ENCODE results near the gene ARHGAP44.

DNA sequence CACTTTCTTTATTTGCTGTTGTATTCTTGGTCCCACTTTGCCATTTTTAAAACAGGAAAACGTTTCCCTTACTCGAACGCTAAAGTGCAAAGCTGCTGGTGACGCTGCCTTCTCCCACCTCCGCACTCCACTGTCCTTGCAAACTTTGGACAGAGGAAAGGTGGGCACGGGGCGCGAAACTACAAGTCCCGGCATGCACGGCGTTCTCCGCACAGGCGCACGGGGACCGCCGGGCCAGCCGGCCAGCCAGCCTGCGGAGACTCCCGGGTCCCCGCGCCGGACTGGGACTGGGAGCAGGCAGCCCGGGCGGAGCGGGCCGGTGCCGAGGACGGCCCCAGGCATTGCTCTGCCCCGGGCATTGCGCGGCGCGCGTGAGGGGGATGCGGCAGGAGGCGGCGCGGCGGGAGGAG lies at the start of gene ARHGAP44:
Gene ARHGAP44 (plus strand): TSS at position 245 of the 410 bp plus-strand sequence.
- PRO-cap, 8 experiments, result no peak in any of the 8 experiments

DNA sequence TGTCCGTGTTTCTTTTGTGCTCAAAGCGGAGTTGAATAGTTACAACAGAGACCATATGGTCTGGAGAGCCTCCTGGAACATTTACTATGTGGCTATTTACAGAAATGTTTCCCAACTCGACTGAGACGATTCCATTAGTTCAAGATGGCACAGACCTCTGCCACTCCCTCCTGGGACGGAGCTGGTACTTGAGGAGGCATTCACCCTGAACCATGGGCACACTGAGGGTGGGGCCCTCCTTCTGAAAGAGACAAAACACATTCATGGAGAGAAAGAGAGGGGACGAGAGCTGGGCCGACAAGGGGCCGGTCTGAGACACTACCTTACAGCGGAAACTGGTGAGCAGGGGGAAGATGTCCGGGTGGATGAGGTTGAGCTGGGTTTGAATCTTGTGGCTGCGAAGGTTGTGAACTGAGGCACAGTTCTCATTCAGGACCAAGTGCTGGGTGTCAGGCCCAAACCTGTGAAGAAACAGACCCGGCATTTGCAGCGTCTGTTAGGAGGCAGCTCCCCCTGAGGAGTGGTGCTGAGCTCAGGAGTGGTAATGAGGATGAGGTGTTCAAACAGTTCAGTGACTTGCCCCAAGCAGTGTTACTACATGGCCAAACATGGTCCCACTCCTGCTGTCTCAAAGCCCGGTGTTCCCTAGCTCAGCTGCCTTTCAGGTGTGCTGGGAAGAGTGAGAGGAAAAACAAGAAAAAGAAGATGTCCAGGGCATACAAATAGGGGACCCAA lies 15.5 kb downstream of the ELAC2 start:
- PRO-cap, 8 experiments, result peak in 2 of 8 experiments; most common minus-strand start position 497 of the sequence (in 2)

GRCh38 chr17:13024368-13024870 lies 6.6 kb upstream of the ELAC2 start:
- PRO-cap, 8 experiments, result no peak in any of the 8 experiments

DNA sequence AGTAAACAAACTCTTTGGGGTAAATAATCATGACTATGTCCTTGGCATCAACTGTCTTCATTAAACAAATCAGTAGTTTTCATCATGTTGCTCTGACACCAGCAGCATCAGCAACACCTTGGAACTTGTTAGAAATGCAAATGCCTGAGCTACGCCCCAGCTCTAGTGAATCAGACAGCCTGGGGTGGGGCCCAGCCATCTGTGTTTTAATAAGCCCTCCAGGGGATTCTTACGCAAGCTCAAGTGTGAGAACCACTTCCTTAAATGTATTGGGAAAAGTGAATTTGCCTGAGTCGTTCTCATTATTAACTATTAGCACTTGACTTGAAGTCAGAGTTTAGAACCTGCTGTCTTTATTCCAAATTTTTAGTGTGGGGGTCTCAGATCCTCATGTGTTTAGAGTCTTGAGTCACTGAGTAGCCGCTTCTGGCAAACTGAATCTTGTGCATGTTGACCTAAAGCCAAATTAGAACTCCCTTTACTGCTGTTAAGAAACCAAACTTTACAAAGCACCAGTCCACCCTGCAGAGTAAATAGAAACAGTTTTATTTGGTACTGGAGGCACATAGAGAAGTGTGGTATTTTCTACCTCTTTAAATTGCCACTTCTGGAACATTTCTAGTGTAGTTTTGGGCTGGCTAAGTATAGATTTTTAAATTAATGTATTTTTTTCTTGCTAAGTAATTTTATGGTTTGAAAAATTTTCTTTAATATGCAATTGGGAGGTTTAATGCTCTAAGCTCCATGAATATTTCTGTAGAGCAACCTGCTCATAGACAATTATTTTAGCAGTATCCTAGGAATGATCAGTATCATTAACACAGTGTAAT lies 137.3 kb upstream of the COX10 start:
- PRO-cap, 8 experiments, result no peak in any of the 8 experiments

GRCh38 chr17:14302409-14303281 lies 1.8 kb downstream of the HS3ST3B1 start:
- PRO-cap, 8 experiments, result peak in 6 of 8 experiments; most common plus-strand start chr17:14302589 (in 3); most common minus-strand start chr17:14302577 (in 3)

DNA sequence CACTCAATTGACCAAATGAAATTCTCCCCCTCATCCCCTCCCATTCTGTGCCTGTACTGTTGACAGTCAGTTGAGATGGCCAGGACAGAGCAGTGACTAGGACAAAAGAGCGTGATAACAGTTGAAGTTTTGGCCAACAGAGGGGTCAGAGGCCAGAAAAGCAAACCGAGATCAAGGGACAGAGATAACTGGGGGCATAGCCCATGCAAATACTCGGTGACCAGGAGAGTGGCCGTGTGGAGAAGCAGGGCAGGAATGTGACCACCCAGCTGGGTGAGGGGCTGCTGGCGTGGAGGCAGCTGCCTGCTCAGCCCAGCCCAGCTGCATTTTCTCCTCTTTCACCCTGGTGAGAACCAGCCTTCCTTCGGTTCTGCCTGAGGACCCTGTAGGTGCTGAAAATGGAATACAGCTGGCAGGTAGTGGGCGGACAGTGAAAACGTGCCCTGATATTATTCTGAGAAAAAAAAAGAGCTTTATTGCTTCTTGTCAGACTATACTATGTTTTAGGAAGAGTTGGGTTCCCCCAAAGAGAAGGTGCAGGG lies 72.3 kb downstream of the HS3ST3B1 start:
- PRO-cap, 8 experiments, result no peak in any of the 8 experiments

- PRO-cap, 8 experiments, result no peak in any of the 8 experiments
Observed at GRCh38 chr17:14776716-14777205, 475.9 kb downstream of the HS3ST3B1 start.

DNA sequence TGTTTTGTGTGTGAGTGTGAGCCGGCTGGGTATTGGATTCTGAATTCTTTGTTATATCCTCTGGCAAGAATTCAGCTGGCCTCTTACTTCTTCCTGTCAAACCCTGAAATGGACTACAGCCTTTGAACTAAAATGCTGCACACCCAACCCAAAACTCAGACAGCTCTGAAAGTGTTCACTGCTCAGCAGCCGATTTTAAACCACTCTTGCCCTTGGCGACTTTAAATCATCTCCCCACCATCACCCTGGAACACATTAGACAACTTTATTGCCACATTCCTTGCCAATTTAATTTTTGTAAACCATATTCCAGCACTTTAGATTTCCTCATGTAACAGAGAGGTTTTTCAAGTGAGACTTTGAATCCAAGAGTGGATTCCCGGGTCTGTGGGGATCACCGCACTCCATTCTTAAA lies 461.1 kb downstream of the PMP22 start:
- PRO-cap, 8 experiments, result no peak in any of the 8 experiments

DNA sequence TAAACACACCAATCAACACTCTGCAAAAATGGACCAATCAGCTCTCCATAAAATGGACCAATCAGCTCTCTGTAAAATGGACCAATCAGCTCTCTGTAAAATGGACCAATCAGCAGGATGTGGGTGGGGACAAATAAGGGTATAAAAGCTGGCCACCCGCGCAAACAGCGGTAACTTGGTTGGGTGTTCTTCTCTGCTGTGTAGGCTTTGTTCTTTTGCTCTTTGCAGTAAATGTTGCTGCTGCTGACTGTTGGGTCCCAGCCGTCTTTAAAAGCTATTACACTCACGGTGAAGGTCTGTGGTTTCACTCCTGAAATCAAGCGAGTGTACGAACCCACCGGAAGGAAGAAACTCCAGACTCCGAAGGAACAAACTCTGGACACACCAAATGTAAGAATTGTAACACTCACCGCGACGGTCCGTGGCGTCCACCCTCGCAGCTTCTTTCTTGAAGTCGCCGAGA lies 430.7 kb downstream of the PMP22 start:
- PRO-cap, 8 experiments, result no peak in any of the 8 experiments

- PRO-cap, 8 experiments, result no peak in any of the 8 experiments
Observed at GRCh38 chr17:15092166-15092805, 172.8 kb downstream of the PMP22 start.

DNA sequence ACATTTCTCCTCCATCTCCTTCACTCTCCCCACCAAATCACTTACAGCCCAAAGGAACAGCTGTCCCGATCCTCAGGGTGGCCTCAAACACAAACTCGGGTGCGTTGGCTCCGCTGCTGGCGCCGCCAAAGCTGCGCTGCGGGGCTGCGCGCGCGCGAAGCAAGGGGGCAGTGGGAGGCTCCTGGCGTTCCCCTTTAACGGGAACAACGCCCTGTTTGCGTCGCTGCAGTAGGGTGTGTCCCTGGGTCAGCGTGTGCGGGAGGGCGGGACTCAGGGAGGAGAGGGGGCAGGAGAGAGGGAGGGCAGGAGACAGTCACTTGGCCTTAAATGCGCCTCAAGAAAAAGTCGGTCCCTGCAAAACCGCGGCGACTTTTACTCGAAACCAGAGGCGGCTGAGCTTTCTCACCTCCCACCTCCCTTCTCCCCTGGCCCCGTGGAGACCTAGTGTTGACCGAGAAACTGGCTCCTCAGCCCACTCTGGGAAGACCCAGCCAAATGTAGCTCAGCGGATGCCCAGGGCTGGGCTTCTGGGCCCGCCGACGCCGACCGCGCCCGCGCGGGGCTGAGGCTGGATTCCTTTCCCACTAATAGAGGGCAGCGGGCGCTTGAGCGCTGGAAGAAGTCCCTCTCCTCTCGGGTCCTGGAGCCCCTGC lies 2.6 kb downstream of the PMP22 start:
- PRO-cap, 8 experiments, result peak in 2 of 8 experiments; most common plus-strand start position 305 of the sequence (in 1); most common minus-strand start position 169 of the sequence (in 1)

- PRO-cap, 8 experiments, result no peak in any of the 8 experiments
Observed at GRCh38 chr17:15264904-15265225, 261 bp downstream of the PMP22 start.

DNA sequence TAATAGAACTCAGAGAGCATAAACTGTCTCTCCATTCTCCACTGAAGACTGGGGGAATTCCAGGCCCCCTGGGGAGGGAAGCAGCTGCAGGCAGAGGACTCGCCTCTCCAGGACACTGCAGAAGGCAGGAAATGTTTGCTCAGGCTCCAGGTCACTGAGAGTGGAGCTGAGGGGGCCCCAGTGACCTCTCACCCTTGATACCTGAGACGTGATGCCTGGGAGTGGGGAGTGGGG lies 26.1 kb upstream of the FBXW10B start:
- PRO-cap, 8 experiments, result no peak in any of the 8 experiments

GRCh38 chr17:15648575-15649235 lies 29.2 kb upstream of the FBXW10B start:
- PRO-cap, 8 experiments, result no peak in any of the 8 experiments

DNA sequence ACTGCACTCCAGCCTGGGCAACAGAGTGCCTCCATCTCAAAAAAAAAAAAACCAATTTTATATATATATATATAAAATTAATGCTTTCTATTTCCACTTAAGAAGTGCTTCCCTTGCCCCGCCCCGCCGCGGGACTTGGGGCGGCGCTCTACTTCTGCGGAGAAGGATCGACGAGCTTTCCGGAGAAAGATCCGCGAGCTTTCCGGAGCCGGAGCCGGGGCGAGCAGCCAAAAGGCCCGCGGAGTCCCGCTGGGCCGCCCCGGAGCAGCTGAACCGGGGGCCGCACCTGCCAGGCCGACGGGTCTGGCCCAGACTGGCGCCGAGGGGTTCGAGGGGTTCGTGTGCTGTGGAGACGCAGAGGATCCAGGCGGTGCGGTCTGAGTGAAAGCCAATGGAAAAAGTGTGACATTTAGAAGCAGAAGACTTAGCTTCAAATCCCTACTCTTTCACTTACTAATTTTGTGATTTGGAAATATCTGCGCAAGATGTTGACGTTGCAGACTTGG lies 50.8 kb downstream of the TBC1D26 start:
- PRO-cap, 8 experiments, result no peak in any of the 8 experiments

DNA sequence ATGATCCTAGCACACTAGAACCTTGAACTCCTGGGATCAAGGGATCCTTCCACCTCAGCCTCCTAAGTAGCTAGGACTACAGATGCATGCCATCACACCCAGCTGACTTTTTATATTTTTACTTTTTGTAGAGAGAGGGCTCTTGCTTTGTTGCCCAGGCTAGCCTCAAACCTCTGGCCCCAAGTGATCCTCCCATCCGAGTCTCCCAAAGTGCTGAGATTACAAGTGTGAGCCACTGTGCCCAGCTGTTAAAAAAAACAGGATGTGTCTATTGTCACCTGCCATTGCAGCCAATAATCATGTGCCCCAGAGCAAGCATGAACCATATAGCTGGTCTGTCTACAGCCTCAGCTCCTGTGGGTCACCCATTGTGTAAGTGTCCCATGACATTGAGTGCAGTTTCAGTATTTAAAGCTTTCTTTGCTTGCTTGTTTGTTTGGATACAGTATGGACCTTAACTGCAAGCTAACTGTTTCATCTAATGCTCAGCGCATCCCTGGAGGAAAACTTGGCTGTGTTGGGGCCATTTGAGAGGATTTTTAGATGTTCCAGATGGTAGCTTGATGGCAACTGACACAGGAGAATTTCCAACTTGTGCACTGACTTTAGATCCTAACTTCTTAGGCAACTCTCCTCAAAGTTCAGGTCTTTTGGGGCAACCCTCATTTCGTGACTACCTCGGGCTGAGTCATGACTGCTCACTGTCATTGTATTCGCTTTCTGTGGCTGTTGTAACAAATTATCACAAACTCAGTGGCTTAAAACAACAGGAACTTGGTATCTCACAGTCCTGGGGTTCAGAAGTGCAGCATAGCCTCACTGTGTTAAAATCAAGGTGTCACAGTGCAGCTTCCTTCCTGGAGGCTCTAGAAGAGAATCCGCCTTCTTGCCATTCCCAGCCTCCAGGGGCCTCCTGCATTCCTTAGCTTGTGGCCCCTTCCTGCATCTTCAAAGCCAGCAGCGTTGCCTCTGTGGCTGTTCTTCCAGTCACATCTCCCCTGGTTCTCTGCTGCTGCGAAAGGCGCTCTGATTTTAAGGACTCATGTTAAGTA lies 30.3 kb upstream of the ADORA2B start:
- PRO-cap, 8 experiments, result peak in 4 of 8 experiments; most common plus-strand start position 787 of the sequence (in 2); most common minus-strand start position 212 of the sequence (in 4)

DNA sequence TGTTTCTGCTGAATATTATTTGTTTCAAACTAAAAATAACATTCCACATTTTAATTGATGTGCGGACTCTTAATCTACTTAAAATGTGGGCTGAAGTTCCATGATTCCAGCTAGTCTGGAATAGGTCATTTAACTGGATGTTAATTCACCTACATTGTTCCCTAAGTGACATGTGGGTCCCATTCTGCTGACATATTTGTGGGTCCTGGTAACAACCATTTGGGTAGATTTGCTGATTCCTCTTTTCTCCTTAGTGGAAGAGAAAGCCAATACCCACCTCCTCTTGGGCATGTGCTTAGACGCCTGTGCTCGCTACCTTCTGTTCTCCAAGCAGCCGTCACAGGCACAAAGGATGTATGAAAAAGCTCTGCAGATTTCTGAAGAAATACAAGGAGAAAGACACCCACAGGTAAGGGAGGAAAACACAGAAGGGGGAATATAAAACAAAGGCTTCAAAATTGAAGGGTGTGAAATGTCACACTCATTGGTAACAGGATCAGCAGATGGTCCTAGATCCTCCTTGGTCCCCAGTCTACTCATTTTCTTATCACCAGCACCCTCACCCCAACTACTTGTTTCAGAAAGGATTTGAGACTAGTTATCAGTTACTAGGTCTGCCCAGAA lies 25.3 kb downstream of the TTC19 start:
- PRO-cap, 8 experiments, result no peak in any of the 8 experiments

DNA sequence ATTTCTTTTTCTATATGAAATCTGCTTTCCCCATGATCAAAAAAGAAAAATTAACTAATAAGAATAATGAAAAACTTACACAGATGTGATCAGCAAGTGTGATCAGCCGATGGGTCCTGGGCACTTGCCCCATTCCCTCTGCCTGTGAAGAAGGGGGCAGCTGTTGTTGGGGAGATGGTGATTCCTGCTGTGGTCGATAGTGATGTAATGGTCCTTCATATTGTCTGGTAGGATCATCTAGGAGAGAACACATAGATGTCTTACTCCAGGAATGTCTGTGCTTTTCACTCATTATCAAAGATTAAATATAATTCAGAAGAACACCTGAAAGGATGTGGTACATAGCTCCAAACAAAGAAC lies 58.2 kb downstream of the TTC19 start:
- PRO-cap, 8 experiments, result no peak in any of the 8 experiments

GRCh38 chr17:16122603-16123136 lies 92.7 kb downstream of the NCOR1 start:
- PRO-cap, 8 experiments, result no peak in any of the 8 experiments

GRCh38 chr17:16132645-16133372 lies 82.5 kb downstream of the NCOR1 start:
- PRO-cap, 8 experiments, result no peak in any of the 8 experiments

Measured in peripheral blood mononuclear cell (primary cell).